Hair follicular keratinocyte (primary cell): ENCODE data around the gene GLUD1.

GRCh38 chr10:86684192-86684796 is 16.0 kb downstream of the LDB3 start:
- RAMPAGE, long total RNA: no peak

DNA sequence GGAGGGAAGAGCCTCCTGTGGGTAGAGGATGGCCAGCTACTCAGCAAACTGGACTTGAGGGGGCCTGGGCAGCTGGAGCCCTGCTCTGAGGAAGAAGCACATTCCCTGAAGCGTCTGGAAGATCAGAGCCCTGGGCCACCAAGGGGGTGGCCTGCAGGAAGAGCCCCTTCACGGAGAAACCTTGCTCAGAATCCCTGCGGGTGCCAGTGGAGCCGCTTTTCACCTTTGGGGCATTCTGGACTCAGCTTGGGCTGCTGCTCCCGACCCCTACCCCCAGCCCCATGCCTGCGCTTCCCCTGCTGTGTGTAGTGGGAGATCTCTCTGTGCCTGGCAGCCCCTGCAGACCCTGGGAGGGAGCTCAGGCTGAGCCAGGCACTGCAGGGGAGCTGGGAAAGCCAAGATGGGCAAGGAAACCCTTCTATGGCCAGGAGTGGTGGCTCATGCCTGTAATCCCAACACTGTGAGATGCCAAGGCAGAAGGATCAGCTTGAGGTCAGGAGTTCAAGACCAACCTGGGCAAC is 17.9 kb downstream of the LDB3 start:
- RAMPAGE, long total RNA: no peak

- RAMPAGE, long total RNA: no peak
Observed at GRCh38 chr10:86730095-86730519, 26.3 kb upstream of the BMPR1A start.

- RAMPAGE, long total RNA: no peak
Observed at GRCh38 chr10:86757706-86758035, 1.3 kb downstream of the BMPR1A start.

- RAMPAGE, long total RNA: no peak
Observed at GRCh38 chr10:86759024-86759770, 2.8 kb downstream of the BMPR1A start.

DNA sequence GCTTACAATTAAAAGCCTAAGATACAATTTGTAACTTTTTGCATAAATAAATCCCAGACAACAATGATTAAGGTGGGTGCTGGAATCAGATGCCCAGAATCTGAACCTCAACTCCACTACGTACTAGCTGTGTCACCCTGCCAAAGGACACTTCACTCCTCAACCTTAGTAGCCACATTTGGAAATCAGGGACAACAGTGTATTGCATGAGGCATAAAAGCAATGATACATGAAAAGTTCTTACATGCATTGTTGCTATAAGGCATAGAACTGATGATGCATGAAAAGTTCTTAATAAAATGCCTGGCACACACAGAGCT is 5.5 kb downstream of the GLUD1 start:
- RAMPAGE, long total RNA: no peak

- RAMPAGE, long total RNA: no peak
Observed at GRCh38 chr10:87094737-87094971, at the start of gene GLUD1. GLUD1 (minus strand) TSS chr10:87094843.

DNA sequence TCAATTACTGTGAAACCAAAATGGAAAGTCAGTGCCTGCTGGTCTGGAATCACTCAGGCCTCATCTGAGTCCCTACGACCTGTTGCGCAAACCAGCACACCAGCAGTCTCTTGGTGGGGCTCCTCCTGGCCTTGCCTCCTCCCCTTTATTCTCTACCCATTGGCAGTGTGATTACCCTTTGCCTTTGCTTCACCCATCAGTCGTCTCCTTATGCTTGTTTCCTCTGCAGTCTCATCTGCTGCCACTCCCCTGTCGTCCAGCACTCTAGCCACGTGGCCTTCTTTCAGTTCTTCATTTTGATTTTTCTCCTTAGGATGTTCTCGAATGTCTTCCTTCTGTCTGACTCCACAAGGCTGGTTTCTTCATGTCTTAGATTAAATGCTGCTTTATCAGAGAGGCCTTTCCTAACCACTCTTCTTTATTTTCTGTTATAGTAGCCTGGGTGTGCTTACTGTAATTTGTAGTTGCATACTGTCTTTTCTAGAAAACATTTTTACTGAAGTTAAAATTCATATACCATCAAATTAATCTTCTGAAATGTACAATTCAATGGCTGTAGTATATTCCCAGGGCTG is 40.7 kb upstream of the NUTM2A start:
- RAMPAGE, long total RNA: no peak

DNA sequence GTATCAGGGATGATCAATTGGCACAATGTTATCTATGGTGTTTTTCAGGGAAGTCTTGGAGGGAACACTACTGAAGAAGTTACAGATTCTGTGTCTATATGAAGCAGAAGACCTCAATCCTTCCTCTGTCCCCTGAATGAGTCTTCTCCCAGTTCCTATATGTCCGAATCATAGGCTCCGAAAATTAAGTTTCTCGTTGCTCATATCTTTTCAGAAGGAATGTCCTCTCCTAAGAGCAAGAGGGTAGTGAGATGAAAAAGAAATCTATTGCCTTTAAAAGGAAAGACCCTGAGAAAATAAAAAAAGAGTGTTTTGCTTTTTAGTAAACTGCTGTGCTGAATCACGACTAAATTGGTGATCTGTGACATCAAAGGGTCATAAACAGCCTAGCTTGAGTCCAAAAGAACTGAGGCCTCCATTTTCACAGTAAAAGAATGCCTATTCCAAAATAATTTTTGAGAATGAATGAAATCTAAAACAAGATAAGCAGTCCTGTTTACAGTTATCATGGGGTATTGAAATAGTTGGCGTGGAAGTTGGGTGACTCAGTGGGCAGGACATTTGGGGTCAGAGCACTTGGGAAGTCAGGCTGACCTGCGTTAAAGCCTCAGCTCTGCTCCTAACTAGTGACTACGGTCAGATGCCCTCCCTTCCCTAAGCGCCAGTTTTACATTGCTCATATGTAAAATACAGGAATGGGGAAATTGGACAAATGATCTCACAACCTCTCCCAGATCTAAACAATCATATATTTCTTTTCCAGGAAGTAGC is 2.5 kb upstream of the PAPSS2 start:
- RAMPAGE, long total RNA: no peak

DNA sequence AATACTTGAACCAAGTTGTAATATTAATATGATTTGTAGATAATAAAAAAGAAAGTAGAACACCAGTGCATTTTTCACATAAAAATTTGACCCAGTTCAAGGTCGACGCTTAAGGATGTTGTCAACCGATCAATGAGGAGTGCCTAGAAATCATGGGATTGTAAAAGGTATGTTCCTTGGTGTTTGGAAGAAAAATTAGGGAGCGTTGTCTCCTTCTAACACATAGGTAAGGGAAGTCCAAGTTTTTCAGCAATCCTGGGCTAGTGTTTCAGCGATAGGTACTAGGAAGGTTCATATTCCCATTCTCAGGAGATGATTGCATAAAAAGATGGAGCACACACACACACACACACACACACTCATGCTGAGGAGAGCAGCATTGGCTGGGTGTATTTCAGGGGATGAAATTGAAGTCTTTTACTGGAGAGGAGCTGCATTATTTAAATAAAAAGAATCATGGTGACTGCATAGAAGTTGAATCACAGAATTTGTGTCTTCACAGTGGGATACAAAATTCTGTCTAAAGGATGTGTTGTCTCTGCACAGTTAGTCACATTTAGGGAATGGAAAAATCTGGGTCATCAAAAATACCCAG is 10.7 kb downstream of the PAPSS2 start:
- RAMPAGE, long total RNA: no peak

DNA sequence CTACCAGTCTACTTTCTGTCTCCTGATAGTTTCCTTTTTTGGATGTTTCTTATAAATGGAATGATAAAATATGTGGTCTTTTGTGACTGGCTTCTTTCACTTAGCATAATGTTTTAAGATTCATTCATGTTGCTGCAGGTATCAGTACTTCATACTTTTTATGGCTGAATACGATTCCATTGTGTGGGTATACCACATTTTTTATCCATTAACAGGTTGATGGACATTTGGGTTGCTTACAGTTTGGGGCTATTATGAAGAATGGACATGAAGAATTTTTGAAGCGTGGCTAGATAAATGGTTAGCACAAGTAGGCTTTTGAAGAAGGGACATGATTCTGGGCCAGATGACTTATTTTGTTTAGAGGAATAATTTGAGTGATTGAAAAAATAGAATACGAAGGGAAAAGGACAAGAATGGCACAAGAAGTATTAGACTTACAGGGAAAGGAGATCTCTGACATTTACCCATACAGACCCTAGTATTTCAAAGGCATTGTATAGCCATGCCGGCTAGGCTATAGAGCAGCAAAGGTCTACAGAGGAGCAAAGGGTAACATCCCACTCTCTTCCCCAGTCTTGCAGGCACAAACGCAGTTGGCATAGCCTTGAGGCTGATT is 22.2 kb downstream of the PAPSS2 start:
- RAMPAGE, long total RNA: no peak

- RAMPAGE, long total RNA: no peak
Observed at GRCh38 chr10:87693995-87694515, 34.4 kb downstream of the PAPSS2 start.

DNA sequence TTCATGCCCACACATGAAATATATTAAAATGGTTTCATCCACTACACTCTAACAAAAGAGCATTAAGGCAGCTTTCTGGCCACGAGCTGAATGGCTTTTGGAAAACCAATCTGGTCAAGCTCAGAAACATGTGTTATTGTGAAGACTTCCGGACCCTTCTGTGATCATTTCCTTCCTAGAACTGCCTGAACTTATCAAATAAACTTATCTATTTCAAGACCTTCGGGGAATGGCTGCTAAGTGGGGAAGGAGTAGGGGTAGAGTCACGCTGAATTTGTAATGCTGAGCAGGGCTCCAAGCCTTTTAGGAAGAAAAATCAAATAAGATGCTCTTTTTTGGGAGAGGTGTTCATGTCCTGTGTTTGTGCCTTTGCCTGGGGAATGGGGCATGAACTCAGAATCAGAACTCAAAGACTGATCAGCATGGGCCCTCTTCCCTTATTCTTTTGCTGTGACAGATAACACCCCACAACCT is 56.7 kb downstream of the PAPSS2 start:
- RAMPAGE, long total RNA: no peak

- RAMPAGE, long total RNA: no peak
Observed at GRCh38 chr10:87955427-87955750, 92.0 kb downstream of the PTEN start.

DNA sequence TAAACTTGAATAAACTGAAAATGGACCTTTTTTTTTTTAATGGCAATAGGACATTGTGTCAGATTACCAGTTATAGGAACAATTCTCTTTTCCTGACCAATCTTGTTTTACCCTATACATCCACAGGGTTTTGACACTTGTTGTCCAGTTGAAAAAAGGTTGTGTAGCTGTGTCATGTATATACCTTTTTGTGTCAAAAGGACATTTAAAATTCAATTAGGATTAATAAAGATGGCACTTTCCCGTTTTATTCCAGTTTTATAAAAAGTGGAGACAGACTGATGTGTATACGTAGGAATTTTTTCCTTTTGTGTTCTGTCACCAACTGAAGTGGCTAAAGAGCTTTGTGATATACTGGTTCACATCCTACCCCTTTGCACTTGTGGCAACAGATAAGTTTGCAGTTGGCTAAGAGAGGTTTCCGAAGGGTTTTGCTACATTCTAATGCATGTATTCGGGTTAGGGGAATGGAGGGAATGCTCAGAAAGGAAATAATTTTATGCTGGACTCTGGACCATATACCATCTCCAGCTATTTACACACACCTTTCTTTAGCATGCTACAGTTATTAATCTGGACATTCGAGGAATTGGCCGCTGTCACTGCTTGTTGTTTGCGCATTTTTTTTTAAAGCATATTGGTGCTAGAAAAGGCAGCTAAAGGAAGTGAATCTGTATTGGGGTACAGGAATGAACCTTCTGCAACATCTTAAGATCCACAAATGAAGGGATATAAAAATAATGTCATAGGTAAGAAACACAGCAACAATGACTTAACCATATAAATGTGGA is 102.3 kb downstream of the PTEN start:
- RAMPAGE, long total RNA: no peak

DNA sequence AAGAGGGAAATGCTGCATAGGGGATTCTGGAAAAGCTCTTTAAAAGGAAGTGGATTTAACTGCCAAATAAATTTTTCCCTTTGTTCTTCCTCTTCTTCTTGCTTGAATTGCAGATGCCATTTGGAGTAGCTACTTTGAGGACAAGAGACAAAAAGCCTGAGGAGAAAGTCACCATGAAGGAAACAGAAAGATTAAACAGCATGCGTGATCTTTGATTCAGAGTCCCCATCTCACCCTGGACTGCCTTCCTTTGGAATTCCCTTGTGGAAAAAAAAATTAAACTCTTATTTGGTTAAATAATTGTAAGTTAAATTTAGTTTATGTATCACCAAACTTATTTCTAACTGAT is 194.4 kb downstream of the PTEN start:
- RAMPAGE, long total RNA: no peak

- RAMPAGE, long total RNA: no peak
Observed at GRCh38 chr10:88066896-88067332, 203.5 kb downstream of the PTEN start.

DNA sequence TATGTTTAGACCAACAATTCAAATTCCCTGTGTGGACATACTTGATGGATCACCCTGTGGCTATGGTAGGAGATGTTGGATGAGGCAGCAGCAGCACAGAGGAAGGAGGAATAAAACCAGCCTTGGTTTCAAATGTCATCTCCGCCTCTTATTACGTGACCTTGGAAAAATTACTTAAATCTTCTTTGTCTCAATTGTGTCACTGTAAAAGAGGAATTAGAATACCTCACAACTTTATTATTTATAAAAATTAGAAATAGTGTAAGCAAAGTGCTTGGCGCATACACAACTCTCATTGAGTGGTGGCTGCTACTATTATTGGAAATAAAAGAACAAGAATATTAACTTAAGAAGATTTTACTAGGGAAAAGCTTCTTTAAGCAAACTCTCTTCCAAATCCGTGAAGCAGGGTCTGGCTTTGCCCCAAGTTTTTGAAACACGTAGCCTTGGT is 283.7 kb downstream of the PTEN start:
- RAMPAGE, long total RNA: no peak

- RAMPAGE, long total RNA: no peak
Observed at GRCh38 chr10:88499549-88499901, 83.6 kb downstream of the RNLS start.

DNA sequence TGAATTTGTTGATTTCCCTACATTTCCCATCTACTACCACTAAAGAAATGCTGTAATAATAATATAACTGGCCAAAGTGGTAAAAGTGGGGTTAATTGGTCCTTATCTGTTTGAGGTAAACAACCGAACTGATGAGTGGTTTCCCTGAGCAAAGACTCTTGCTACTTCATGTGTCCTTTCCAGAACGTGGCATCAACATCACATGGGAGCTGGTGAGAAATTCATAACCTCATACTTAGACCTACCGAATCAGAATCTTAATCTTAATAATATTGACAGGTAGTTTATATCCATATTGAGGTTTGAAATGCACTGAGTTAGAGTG is 7.8 kb upstream of the FAS start:
- RAMPAGE, long total RNA: no peak